Hematopoietic multipotent progenitor cell (in vitro differentiated cells): ENCODE data around the genes PSPC1, SGCG and SACS.

GRCh38 chr13:18408572-18408986, 773.0 kb downstream of the TUBA3C start:
- CAGE, long polyA plus RNA: no peak

DNA sequence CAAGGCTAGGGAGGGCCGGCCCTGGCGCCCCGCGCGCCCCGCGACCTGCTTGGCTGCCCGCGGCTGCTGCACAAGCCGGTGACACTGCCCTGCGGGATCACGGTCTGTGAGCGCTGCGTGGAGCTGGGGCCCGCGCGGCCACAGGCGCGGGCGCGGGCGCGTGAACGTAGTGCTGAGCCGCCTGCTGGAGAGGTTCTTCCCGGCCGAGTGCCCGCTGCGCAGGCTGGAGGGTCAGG, 572.3 kb downstream of the TUBA3C start:
- CAGE, long polyA plus RNA: no peak

DNA sequence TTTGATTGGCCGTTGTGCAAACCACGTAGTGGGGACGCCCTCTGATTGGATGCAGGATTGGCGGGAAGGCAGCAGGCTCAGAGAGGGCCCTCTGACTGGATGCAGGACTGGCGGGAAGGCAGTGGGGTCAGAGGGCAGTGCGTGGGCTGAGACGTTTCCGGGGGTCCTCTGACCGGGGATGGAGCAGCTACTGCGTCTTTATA, 198 bp upstream of the TUBA3C start:
- CAGE, long polyA plus RNA: no peak

- CAGE, long polyA plus RNA: no peak
Observed at GRCh38 chr13:19633878-19634403, 482 bp downstream of the MPHOSPH8 start.

DNA sequence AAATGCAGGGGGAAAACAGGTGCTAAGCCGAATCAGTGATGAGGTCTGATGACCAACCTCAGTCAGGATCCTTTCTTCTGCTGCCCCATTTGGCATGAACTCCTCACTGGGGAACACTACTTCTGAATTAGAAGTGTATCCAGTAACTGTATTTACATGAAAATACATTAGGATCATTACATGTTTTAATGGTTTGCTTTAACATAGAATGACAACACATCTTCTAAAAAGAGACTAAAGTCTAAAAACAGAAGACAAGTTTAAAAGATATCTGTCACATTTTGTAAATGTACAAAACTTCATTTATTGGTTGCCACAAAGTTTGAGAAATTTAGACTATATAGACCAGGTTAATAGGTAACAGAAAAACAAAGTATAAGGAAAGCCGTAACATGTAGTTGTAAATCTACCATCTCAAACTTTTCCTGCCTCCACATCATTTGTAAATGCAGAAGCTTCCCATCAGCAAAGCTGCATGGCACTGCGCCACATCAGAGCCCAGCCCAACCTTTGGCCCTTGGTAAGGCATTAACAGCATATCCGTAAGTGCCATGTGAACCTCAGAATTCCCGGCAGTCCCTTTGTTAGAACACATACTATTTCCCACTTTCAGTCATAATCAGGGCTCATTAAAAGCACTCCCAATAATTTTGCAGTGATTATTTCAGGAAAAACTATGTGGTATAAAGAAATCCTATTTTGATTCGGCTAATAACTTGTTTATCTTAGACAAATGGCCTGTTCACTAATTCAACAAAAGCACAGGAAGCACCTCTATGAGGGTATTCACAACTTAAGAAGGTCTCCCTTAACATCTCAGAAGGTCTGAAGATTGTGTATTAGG, 51.5 kb downstream of the MPHOSPH8 start:
- CAGE, long polyA plus RNA: no peak

DNA sequence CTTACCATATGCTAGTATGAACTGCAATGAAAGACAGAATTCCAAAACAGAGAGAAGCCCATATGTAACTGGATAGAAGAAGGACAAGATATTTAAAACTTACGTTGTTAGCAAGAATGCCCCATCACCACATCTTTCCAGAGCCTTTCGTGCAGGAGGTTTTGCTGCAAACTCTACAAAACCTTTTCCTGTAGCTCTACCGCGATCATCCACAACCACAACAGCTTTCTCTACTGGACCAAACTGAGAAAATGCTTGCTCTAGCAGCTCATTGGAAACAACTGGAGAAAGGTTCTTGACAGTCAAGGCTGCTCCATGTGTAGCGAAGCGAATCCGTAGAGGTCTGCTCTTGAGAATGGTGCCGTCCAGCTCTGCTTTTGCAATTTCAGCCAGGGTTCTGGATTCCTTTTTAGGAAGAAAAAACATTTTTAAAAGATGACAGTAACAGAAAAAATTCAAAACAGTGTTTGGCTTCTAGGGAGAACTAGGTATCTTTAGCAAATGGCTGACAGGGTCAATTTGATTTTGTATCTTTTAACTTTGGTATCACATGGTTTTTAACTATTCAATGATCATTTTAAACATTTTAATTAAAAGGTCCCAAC, 10.5 kb downstream of the PSPC1 start:
- CAGE, long polyA plus RNA: no peak

- CAGE, long polyA plus RNA: no peak
Observed at GRCh38 chr13:19782877-19783206, at the start of gene PSPC1. Gene PSPC1, minus strand, starts transcription at chr13:19782945.

DNA sequence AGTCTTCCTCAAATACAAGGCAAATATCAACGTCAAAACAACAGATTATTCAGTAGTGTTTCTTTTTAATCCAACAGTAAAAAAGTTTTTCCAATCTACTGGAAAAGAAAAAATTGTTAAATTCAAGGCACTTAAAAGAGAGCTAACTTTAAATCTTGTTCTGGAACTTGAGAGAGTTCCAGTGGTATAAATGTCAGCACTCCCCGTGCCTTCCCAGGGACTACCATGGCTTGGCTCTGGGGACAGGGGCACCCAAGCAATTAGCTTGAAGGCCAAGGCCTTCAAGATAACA, 1.5 kb downstream of the ZMYM5 start:
- CAGE, long polyA plus RNA: no peak

GRCh38 chr13:20219368-20219750, 12.8 kb downstream of the GJB6 start:
- CAGE, long polyA plus RNA: no peak

GRCh38 chr13:20390507-20391282, 135.0 kb downstream of the CRYL1 start:
- CAGE, long polyA plus RNA: no peak

- CAGE, long polyA plus RNA: no peak
Observed at GRCh38 chr13:20573207-20573550, 6.2 kb downstream of the IFT88 start.

GRCh38 chr13:20712500-20713108, 9.1 kb downstream of the IL17D start:
- CAGE, long polyA plus RNA: no peak

DNA sequence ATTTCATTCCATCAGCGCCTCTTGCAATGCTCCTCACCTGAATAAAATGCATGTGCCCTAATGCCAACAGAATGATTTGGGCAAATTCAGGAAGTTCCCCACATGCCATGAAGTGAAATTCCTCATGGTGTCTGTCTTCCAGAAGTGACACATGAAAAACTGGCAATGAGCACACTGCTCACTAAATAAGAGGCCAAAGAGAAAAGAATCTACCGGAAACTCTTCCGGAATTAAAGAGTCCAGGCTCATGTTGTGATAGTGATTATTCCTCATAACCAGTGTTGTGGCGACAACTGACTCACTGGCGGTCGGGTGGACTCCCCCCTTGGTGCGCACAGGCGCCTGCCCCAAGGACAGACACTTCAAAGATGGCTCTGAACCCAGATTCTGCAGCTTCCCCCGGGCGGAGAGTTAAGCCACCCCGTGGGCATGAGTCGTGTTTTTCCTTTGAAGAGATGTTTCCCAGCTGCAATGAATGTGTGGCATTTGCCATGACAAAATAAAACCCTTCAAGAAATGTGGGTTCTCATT, 10.2 kb downstream of the IL17D start:
- CAGE, long polyA plus RNA: no peak

- CAGE, long polyA plus RNA: no peak
Observed at GRCh38 chr13:21060582-21060976, 807 bp downstream of the LATS2 start.

DNA sequence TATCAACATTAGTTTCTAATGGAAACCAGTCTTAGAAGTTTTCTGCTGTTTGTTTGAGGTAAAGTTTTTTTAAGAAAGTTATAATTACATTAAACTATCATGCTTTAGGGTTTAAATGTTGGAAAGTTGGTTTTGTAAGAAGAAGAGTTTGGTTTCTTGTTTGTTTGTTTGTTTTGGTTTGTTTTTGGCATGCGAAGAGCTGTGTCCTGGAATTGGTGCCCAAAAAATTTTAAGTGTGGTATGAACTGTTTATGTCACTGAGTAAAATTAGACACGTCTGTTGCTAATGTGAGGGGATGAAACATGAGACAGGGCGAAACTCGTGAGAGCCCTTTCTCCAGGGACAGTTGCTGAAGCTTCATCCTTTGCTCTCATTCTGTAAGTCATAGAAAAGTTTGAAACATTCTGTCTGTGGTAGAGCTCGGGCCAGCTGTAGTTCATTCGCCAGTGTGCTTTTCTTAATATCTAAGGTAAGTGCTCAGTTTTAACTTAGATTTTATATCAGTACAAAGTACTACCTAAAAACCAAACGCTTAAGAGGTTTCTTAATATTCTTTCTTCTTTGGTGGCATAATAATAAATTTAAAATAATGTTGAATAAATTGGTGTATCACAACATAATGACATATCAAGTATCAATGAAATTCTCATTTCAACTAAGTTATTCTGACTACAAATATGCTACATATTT, at the start of gene SGCG:
TSS of gene SGCG (plus strand) at position 374 of the 691 bp plus-strand sequence.
- CAGE, long polyA plus RNA: no peak

- CAGE, long polyA plus RNA: no peak
Observed at GRCh38 chr13:23290276-23290475, 109.4 kb downstream of the SGCG start.

GRCh38 chr13:23432960-23433909, at the start of gene SACS:
Gene SACS, minus strand, starts transcription at chr13:23433702.
- CAGE, long polyA plus RNA: no peak

DNA sequence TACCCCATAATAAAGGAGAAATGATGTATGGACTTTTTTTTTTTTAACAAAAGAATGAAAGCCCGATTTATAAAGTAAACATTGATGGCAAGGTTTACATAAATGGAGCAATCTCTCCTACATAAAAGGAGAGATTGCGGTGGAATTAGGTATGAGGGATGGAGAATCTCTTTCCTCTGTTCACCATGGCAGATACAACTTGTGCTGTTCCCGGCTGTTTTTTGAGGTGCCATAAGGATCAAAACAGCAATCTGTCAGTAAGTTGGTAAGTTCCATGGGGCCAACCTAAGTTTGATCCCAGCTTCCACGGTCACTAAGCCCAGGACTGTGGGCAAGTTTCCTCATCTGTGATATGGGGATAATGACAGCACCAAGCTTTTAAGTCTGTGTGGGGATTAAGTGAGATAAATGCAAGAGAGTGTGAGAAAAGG, 58.0 kb upstream of the SACS start:
- CAGE, long polyA plus RNA: no peak

GRCh38 chr13:23579032-23580142, 9.2 kb downstream of the TNFRSF19 start:
- CAGE, long polyA plus RNA: no peak

- CAGE, long polyA plus RNA: no peak
Observed at GRCh38 chr13:23915206-23915821, 26.1 kb upstream of the MIPEP start.